Iris pigment epithelial cell (primary cell): ENCODE measurements around a stretch of chr2.

DNA sequence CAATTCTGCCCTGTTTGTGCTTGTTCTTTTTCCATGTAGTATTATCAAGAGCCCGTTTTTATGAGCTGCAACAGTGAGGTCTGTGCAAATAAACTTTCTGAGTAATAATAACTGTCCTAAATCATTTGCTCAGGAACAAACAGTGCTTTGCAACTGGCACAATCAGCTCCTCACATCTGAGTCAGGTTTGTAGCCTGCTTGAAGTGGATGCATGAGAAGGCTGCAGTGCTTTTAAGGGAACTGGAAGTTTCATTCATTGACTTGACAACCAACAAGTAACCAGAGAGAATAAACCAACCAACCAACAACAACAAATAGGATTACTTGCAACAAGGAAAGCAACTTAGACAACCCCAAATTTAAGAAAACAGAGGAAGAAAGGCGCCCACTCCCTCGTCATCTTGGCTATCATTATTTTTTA lies 127.9 kb downstream of the ARL4C start:
- RRBS, result no CpG with 5 or more reads among the region's 3 CpGs

- RRBS, result no CpG with 5 or more reads among the region's 7 CpGs
Measured at GRCh38 chr2:234454298-234454999, 42.4 kb downstream of the ARL4C start.

DNA sequence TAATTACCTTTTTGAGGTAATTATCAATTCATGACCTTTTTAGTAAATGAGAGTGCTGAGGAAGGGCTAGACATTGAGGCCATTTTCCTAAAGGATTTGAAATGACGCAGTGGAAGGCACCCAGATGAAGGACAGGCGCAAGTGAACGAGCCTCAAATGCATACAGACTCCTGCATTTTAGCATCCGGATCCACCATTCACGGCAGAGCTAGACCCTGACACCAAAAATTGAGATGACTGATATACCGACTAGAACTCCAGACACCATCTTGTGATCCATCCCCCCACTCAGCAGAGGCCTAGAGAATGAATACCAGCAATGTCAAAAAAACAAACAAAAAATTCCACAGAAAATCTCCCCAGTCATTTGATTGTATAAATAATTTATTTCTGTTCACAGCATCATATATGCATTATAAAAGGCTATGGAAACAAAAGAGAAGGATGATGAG lies 4.2 kb downstream of the ARL4C start:
- RRBS, result no CpG with 5 or more reads among the region's 6 CpGs

DNA sequence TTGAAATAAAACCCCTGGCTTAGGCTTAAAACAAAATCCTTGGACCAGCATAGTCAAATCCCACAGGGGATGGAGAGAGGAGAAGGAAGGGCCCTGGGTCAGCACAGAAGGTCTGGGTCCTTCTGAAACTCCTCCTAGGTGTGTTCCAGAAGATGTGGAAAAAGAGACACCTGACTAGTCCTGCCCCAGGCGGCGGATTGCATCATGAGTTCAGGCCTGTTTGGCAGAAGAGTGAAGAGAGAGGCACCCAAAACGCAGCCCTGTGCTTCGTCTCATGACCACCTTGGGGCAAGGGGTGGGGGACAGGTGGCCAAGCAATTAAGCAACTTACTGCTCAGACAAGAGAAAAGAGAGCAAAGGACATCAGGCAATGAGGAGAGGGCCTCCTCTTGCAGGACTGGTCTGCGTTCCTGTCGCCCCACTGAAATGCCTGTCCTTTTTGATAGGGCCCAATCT lies 104.7 kb upstream of the SH3BP4 start:
- RRBS, result no CpG with 5 or more reads among the region's 6 CpGs

DNA sequence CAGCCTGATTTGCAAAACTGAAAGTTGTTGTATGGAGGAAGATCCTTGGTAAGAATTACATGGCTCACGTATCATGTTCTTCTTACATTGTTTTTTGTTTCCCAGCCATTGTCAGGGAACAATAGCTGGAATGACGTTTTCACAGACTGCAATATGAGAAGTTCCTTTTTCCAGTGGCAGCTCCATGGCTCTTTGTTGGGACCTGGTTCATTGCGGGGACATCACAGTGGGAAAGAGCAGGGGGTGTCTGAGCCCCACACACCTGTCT lies 8.9 kb downstream of the SH3BP4 start:
- RRBS, result no CpG with 5 or more reads among the region's 3 CpGs

DNA sequence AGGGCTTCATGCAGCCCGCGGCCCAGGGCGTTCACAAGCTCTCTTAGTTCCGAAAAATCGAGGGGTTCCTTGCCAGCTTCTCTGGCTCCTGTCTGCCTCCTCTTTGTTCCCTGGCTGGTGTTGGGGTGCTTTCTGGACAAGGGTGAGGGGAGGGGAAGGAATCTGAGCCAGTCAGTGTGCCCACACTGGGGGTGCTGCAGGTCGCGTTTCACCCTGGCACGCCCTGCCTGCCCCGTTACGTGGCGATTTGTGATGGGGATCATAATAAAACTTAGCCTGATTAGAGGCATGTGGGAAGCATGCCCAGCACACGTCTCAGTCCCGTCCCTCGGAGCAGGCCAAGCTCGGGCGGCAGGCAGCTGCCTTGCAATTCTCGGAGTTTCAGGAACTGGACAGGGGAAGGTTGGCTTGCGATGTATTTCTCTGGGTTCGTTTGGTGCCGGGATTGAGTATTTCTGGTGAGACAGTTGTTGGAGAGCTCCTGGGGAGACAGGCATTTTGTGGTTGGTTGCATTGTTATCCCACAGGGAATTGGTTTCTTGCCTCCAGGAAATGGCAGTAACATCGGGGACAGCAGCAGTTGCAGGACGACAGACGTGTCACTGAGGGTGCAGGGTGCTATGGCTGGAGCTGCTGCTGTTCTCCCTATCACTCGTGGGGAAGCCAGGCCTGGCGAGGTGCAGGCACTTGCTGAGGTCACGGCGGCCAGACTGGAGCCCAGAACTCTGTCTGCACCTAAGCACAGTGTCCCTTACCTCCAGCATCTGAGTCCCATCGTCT lies 23.0 kb downstream of the SH3BP4 start:
- RRBS, result no CpG with 5 or more reads among the region's 28 CpGs

- RRBS, result no CpG with 5 or more reads among the region's 3 CpGs
Measured at GRCh38 chr2:234996353-234996601, 44.5 kb downstream of the SH3BP4 start.

DNA sequence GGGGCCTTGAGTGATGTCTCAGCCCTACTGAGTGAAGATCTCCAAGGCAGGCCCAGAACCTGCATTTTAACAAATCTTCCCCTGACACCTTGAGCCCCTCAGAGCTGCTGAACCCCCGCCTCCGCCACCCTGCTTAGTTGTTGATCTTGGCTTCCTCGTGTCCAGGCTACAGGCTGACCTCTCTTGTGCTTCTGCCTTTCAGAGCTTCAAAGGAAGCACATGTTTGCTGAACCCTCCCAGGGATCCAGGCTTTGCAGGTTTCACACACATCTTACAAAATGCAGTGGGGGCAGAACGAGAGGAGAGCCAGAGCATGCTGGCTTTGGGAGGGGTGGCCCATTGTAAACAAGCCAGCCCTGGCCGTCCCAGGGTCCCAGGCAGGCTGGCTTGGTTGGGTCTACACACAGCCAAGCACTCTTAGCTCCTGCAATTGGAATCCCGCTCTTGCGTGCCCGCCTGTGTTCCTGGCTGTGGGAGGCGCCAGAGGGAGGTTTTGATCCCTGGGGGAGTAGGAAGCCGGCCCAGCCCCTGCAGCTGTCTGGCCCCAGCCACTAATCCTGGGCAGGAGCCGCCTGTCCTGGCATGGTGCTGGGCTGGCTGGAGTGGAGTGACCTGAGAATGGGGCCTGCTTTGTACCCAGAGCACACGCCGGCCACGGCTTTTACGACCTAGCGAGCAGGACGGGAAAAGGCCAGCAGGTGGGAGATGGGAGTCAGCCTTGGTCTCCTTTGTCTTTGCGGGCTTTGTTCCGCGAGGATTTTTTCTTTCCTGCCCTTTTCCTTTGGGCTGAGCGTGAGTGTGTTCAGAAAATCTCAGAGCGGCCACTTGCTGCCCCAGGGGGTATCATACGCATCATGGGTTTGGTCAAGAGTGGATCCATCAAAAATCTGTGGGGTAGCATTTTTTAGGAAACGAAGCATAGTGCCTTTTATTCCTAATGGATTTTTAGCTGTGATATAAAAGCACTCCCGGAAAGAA lies 54.0 kb downstream of the SH3BP4 start:
- RRBS, result no CpG with 5 or more reads among the region's 25 CpGs

- RRBS, result no CpG with 5 or more reads among the region's 12 CpGs
Measured at GRCh38 chr2:235031306-235031982, 79.6 kb downstream of the SH3BP4 start.

- RRBS, result 1% methylated on average over 55 of the region's 98 CpGs
Measured at GRCh38 chr2:235494394-235495014, 661 bp downstream of the AGAP1 start.

DNA sequence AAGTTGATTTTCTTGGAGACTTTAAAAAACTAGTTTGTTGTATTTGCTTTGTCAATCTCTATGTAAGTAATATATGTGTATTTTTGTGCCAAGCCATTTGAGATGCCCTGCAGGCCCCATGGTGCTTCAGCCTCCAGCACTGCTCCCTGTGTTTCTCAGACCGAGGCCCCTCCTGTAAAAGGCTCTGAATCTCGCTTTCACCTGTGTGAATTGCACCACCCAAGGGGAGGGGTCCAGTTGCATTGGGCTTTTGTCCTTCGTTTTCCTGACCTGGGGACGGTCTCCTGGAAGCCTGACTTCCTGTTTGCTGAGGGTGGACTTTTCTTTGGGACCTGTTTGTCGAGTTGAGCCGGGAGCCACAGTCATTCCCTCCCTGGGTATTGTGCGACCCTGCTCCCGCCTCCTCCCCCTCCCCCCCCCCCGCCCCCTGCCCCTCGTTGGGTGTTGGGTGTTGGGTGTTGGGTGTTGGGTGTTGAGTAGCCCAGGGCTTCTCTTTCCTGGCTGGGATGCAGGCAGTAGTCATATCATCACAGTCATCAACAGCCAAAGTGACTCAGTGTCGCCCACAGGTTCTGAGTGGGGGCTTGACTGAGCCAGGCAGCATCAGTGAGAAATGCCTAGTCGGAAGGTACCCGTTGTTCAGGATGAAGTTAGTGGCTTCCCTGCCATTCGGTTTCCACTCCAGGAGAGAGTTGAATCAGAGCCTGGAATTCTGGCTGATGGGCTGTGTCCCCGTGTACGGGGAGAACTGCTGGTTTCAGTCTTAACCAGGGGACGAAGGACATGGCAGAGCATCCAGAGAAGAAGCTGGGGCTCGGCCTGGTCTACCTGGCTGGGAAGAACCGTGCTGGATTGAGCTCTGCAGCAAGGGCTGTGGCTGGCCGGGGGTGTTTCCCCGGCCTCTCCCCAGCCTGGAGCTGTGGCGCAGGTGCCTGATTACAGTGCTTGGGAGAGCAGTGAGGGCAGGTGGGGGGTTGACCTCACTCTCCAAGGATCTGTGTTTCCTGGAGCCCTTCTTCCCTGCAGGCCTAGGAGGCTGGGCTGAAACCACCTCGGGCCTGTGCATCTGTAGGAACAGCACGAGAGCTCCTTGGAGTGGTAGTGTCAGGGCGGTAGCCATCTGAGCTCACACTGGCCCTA lies 49.2 kb downstream of the AGAP1 start:
- RRBS, result no CpG with 5 or more reads among the region's 25 CpGs

- RRBS, result 11% methylated on average over 2 of the region's 31 CpGs
Measured at GRCh38 chr2:235576976-235578207, 83.5 kb downstream of the AGAP1 start.

DNA sequence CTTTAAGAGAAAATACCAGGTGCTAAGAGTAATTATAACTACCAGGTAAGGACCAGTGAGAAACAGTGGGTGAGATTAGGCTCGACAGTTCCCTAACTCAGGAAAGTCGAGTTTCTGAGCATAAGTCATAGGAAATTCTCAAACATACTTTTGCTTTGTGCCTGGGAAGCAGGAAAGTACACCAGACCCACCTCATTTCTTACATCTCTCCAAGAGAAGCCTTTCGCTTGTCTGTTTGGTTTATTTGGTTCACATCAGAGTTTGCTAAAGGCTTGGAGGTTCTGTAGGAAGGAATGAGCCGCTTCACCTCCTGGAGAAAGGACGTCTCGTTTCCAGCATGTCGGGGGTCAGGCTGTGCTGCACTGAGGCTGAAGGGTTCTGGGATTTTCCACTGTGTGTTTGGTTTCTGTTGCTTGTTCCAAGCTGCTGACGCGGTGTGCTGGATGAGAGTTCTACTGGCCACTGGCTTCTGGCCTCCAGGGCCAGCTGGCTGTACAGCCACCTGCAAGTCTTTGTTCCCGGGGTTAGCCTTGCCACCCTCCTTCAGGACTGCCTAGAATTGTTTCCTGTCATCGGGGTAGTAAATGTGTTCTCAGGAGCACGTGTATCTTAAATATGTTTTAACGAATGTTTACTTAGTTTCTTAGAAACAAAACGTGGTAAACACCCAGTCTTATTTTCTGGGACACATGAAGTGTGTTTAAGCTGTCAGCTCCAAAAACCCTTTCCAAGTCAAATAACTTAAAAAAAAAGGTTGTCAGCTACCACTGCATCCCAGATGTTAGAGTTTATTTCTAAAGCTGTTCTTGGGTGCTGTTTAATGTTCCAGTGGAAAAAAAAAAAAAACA lies 231.1 kb downstream of the AGAP1 start:
- RRBS, result no CpG with 5 or more reads among the region's 14 CpGs

DNA sequence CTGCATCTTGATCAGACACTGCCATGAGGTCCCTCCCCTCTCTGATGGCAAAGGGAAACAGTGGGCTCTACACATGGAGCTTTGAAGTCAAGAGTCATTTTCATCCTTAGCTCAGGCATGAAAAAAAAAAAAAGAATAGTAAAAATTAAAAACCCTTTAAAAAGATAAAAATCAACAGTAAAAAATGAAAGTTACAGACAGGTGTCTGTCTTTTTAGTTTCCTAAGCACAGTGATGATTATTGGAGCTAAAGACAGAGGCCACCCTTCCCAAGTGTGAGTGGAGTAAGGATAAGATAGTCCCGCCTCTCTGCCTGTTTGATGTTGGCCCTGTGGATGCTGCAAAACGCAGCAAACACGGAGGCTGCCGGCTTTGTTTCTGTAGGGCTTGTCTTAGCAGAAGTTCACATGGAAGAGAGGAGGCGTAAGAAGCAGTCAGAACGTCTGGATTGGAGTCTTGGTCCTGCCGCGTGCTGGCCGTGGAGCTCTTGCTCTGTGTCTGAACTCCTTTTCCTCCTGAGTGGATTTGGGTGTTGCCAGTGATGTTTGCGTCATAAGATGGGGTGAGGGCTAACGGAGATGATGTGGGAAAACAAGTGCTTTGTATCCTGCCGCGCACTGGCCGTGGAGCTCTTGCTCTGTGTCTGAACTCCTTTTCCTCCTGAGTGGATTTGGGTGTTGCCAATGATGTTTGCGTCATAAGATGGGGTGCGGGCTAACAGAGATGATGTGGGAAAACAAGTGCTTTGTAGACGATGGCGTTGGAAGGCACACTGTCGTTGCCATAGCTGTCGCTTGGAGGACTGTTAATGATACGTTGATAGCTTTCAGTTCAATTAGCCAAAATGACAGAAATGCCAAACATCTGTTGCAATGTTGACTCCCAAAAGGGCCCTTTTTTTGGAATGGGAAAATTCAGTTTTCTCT lies 240.8 kb downstream of the AGAP1 start:
- RRBS, result no CpG with 5 or more reads among the region's 21 CpGs

DNA sequence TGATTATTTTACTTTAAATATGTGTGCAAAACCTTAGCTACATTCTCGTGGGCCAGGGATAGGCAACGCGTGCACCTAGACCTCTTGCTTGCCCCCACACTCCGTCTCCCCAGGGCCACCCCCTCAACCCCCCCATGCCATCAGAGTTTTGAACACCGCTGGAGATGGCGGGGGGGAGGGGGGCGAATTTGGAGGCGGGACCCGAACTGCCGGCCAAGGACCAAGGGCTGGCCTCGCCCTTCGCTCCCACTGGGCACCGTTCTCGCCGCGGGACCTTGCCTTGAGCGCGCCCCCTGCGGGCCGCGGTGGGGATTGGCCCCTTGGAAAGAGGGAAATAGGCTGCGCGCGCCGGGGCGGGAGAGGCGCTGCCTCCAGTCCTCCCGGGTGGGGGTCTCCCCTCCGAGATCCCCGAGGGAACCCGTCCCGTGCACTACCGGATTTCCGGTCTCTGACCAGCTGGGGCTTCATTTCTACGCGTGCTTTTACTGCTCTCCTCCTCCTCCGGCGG lies 9.8 kb upstream of the GBX2 start:
- RRBS, result 6% methylated on average over 10 of the region's 38 CpGs

- RRBS, result no CpG with 5 or more reads among the region's 13 CpGs
Measured at GRCh38 chr2:236250837-236251650, 13.2 kb downstream of the ASB18 start.

GRCh38 chr2:236571030-236571777 lies 1.6 kb downstream of the ACKR3 start:
- RRBS, result no CpG with 5 or more reads among the region's 12 CpGs

DNA sequence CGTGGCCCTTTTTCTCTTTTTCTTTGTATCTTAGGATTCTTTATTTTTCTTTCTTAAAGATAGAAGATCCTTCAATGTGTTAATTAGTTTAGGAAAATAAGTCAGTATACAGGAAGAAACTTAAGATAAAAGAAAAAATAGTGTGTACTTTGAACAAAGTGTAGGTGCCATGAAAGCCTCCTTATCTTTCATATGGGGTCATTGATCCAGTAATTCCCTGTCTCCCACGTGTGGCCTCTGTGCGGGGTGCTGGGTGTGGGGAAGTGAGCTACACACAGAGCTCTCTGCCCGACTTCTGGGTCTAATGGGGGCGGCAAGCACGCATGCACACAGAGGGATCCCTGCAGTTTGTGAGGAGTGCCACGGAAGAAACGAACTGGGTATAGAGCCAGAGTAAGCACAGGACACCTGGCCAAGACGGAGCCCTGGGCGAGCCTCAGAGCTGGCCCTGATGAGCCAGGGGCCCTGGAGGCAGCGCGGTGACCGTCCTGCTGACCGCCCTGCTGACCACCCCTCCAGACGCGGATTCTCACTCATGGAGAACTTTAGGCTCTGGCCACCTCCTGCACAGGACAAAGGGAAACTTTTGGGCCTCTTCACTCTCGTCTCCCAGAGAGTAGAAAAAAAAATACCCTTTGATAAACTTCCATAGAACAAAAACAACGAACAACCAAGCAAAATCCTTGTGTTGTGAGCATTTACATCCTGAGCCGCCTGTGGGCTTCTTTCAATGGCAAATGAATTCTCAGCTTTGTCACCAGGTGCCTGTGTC lies 253.6 kb downstream of the ACKR3 start:
- RRBS, result no CpG with 5 or more reads among the region's 19 CpGs

- RRBS, result no CpG with 5 or more reads among the region's 6 CpGs
Measured at GRCh38 chr2:236952572-236952925, 133.1 kb upstream of the COPS8 start.

DNA sequence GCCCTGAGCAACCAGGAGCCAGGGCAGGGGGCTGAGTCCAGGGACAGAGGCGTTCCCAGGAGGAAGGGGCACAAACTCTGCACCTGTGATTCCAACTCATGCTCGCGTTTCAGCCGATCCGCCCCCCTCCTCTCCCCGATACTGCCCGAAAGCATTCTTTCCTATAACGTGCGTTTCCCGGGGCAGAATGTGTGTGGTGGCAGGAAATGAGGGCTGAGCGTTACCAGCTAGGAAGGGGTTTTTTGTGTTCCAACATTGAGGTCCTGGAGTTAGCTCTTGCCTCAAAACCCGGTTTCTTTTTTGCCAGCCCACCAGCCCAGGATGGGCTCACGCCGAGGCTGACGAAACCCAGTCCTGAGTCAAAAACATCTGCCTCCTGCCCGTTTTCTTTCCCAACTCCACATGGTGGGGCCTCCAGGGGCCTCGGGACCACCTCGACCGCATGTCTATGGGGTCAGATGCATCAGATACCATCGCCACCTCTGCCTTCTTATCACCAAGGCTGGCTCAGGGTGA lies 113.8 kb upstream of the COPS8 start:
- RRBS, result no CpG with 5 or more reads among the region's 20 CpGs